GM12892 (cell line): ENCODE measurements around the gene MBTPS2.

GRCh38 chrX:21839245-21840355 lies at the start of gene MBTPS2:
MBTPS2 (plus strand) TSS chrX:21839617.
- RRBS, result 27% methylated on average over 19 of the region's 66 CpGs

- RRBS, result no CpG with 5 or more reads among the region's 2 CpGs
These were observed 26.8 kb downstream of the YY2 start for GRCh38 chrX:21882374-21883101.

GRCh38 chrX:21996700-21997333 lies 35.3 kb upstream of the PHEX start:
- RRBS, result no CpG with 5 or more reads among the region's 6 CpGs

- RRBS, result no CpG with 5 or more reads among the region's 2 CpGs
These were observed 42.0 kb downstream of the CBLL2 start for GRCh38 chrX:22314576-22315186.

GRCh38 chrX:22686178-22686522 lies 313.6 kb upstream of the DDX53 start:
- RRBS, result no CpG with 5 or more reads among the region's 6 CpGs

DNA sequence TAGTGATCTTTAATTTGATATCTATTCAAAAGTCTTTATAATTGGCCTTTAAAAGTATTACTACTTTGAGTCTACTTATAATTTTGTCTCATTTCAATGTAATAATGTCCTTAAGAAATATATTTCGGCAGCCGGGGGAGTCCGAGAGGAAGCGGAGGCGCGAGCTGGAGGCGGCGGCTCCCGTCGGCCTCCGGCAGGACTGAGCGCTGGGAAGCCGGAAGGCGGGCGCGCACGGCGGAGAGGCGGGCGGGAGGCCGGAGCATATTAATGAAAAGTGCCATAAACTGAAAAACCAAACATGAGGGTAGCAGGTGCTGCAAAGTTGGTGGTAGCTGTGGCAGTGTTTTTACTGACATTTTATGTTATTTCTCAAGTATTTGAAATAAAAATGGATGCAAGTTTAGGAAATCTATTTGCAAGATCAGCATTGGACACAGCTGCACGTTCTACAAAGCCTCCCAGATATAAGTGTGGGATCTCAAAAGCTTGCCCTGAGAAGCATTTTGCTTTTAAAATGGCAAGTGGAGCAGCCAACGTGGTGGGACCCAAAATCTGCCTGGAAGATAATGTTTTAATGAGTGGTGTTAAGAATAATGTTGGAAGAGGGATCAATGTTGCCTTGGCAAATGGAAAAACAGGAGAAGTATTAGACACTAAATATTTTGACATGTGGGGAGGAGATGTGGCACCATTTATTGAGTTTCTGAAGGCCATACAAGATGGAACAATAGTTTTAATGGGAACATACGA lies 75.9 kb downstream of the DDX53 start:
- RRBS, result no CpG with 5 or more reads among the region's 24 CpGs

- RRBS, result 23% methylated on average over 3 of the region's 47 CpGs
These were observed 2.4 kb upstream of the PTCHD1 start for GRCh38 chrX:23332047-23332936.

DNA sequence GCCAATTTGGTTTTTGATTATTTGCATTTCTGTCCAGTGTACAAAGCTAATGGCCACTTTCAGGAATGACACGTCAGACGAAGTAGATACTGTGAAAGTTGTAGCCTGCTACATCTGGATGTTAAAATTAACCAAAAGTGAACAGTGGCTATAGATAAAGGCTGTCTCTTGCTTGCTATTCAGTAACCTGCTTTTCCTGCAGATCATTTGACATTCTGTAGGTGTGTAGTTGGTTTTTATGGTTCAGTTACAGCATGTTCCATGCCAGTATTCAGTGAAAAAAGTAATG lies 1.1 kb downstream of the PRDX4 start:
- RRBS, result no CpG with 5 or more reads among the region's 2 CpGs

DNA sequence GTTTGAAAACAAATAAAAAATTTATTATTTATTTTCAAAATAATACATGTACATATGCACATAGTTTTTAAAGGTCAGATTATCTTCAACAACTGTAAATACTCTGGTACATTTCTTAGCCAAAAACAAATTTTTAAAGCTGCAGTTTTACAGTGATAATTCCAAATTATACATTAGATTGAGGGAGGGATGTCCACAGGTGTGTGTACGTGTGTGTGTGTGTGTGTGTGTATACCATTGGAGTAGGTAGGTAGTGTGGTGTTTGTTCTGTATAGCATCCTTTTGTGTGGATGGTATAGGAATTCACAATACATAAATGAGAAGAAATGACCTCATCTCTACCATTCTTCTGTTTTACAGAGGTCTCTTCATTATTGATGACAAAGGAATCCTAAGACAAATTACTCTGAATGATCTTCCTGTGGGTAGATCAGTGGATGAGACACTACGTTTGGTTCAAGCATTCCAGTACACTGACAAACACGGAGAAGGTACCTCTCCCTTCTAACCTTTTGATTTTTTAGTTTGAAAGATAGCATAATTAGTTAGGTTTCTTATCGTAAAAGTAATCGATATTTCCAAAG lies 14.8 kb downstream of the PRDX4 start:
- RRBS, result no CpG with 5 or more reads among the region's 5 CpGs

- RRBS, result no CpG with 5 or more reads among the region's 4 CpGs
These were observed 10.3 kb downstream of the ACOT9 start for GRCh38 chrX:23732743-23733193.

DNA sequence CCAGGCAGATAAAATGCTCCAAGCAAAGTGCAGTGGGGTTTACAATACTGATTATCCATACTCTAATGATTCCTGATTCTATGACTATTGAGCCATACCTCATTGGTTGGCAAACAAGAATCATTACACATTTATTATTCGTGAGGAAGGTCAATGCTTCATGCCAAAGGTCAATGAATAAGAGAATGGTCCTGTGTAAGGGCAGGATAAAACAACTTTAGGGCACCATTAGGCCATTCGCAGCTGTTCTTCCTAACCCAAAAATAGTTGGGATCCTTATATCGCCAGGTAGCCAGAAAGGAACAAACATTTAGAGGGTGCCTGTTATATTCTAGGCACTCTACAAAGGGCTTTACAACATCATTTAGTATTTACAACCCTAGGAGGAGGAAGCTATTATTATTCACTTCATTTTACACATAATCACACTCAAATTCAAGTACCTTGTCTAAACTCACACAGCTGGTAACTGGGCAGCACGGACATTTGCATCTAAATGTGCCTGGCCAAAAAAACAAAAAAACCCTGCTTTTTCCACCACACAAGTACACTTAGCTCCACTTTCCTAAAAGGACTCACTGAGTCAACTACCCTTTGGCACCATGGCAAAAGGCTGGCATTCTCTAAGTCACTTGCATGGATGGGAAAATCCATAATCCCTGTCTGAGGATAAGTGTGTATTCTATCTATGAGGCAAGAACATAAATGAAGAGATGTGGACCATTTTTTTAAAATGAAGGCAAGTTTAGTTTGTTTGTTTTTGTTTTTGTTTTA lies 18.4 kb upstream of the SAT1 start:
- RRBS, result no CpG with 5 or more reads among the region's 4 CpGs

- RRBS, result no CpG with 5 or more reads among the region's 12 CpGs
These were observed 9.9 kb upstream of the SAT1 start for GRCh38 chrX:23773038-23773521.

- RRBS, result 39% methylated on average over 2 of the region's 20 CpGs
These were observed 24.3 kb downstream of the SAT1 start for GRCh38 chrX:23807072-23807954.

GRCh38 chrX:23844273-23844700 lies 61.3 kb downstream of the SAT1 start:
- RRBS, result no CpG with 5 or more reads among the region's 4 CpGs

DNA sequence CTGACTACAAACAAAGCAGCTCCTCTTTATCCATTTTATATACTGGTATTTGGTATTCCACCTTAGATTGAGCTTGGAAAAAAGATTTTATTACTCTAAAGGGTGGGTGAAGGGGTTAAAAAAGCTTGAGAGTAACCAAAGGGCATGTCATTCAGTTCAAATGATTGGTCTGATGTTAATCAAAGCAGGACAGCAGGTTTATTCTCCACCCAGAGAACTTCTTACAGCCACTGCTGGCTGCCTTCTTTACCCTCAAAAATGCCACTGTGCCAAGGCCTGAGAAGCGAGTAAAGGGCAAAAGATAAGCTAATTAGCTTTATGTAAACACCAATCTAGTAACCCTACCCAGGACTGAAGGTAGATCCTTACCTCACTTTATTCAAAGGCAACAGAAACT lies 28.1 kb downstream of the APOO start:
- RRBS, result no CpG with 5 or more reads among the region's 1 CpG

GRCh38 chrX:24023908-24024267 lies 3.1 kb downstream of the KLHL15 start:
- RRBS, result no CpG with 5 or more reads among the region's 9 CpGs

DNA sequence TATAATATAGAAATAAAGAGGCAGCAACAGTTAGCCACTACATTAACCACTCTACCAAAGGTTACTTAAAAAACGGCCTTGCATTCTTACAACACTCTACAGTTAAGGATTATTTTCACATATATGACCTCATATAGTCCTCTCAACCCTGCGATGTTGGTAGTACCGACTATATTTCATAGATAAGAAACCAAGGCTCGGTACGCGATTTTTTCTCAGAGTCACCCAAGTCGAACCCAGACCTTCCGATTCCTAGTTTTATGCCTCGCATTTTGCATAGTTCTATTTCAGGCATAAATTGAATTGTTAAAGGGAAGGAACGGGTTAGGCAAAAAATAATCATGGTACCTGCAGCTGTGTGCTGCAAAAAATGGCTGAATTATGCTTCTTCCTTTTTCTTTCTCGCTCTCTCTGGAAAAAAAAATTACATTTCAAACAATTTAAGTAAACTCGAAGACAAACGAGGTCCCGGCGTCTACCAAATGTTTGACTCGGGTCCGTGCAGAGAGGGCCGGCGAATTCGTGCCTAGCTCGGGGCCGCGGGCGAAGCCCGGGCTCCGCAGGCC lies 2.6 kb downstream of the KLHL15 start:
- RRBS, result 64% methylated on average over 12 of the region's 26 CpGs

DNA sequence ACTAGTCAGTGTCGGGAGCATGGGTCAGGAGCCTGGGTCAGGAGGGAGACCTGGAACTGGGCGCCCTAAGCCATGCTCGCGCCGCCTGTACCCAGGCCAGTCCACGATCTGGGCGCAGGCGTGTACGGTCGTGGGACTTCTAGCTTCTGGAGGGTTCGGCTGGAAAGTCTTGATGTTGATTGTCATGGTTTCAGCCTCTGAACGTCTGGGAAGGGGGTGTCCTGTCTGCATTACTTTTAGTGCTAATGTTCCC lies 281 bp downstream of the EIF2S3 start:
- RRBS, result no CpG with 5 or more reads among the region's 12 CpGs

DNA sequence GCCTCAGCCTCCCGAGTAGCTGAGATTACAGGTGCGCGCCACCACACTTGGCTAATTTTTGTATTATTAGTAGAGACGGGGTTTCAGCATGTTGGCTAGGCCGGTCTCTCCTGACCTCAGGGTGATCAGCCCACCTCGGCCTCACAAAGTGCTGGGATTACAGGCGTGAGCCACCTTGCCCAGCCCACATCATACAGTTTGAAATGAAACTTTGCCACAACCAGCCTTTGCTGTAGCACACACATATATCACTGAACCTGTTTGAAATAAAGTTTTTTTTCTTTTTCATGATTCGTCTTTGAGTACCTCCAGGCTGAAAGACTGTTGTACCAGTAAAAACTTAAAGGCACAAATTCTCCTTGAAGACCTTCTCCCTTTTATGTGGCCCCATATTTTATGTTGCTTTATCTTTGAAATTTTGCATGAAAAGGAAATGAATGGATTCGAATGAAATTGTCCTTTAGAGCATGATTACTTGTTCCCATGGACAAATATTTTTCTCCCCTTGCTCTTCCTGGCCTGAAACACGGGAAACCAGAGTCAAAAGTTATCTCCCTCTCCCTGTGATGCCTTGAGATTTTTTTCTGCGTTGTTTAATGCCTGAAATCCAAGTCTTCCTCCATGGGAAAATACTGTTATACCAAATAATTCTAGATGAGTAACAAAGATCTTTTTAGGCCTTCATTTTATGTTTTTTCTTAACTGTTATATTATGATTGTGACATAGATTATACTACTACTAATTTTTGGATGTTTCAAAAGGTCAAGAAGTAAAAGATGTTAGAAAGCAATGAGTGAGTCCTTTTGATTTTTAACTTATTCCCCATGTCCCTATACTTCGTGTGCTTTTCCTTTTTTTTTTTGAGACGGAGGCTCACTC lies 22.7 kb downstream of the EIF2S3 start:
- RRBS, result no CpG with 5 or more reads among the region's 13 CpGs

DNA sequence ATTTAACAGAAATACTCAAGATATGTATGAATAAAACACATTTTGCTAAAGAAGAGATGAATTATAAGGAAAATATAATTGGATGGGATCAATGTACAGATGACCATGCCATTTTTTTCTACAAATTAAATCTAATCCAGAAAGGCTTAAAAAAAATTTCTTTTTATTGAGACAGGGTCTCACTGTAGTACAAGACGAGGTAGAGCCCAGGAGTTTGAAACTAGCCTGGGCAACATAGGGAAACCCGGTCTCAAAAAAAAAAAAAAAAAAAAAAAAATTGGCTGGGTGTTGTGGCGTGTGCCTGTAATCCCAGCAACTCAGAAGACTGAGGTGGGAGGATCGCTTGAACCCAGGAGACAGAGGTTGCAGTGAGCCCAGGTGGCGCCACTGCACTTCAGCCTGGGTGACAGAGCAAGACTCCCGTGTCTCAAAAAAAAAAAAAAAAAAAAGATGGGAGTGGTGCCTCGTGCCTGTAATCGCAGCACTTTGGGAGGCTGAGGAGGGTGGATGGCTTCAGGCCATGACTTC lies 26.7 kb downstream of the EIF2S3 start:
- RRBS, result no CpG with 5 or more reads among the region's 8 CpGs